ENCODE measurements around the gene CST7.

DNA sequence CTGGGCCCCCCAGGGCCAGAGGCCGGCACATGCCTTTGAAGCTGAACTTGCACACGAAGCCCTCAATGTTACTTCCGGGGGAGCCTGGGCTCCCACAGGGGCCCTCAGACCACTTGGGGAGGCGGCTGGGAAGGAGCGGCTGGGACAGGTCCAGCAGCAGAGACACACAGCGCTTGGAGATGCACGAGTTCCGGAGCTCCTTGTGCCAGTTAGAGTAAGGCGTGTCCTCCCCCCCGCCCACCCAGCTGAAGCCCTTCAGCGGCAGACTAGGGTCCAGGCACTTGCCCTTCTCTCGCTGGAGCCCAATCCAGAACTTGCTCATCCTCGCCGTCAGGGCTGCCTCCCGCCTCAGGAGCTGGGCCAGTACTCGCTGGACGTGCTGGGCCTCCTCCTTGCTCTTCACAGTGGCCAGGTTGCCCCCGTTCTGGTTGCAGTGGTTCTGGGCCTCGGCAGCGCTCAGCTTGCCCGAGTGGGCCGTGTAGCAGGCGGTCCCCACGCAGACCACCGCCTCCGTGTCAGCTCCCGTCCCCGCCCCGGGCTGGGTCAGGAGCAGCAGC lies 442 bp downstream of the CD93 start:
- RAMPAGE, long total RNA = no peak
- RRBS = 97% methylated on average over 2 of the region's 29 CpGs

DNA sequence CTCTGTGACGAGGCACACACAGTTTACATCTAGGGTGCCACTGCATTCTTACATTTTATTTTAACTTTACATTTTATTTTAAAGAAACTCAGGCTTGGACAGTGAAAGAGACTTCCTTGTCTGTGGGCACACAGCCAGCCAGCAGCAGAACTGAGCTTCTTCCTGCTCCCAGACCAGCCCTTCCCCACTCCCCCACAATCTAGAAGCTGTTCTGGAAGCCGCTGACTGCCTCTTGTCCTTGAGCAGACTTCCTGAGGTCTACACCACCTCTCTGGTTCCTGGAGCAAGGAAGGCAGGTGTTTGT lies 27.9 kb upstream of the CD93 start:
- RAMPAGE, long total RNA = no peak
- RRBS = no CpG with 5 or more reads among the region's 2 CpGs

- RAMPAGE, long total RNA = no peak
- RRBS = no CpG with 5 or more reads among the region's 4 CpGs
Measured at GRCh38 chr20:23115582-23116111, 29.5 kb upstream of the CD93 start.

DNA sequence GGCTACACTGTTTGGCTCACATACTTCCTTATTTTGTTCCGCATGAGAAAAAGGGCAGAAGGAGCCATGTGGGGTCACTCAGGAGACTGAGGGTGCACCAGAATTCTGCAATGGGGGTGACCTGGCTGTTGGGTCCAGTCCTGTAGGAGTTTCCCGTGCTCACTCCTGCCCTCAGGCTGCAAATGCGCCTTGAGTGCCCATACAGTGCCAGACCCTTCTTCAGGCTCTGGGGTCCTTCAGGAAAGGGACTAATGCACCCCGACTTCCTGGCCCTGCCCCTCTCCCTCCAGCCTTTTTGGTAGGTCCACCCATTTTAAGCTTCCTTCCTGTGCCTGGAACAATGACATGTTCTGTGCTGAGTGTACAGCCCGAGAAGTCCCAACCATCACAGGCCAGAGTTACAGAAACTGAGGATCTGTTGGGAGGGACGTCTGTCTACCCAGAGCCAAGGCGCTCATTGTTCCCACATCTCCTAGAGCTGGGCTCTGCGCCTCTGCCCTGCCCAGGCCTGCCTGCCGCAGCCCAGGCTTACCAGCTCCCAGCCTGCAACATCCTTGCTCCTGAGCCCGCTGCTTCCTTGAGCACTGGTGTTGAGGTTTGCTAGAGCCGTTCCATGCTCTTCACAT lies 33.5 kb upstream of the CD93 start:
- RAMPAGE, long total RNA = no peak
- RRBS = no CpG with 5 or more reads among the region's 11 CpGs

DNA sequence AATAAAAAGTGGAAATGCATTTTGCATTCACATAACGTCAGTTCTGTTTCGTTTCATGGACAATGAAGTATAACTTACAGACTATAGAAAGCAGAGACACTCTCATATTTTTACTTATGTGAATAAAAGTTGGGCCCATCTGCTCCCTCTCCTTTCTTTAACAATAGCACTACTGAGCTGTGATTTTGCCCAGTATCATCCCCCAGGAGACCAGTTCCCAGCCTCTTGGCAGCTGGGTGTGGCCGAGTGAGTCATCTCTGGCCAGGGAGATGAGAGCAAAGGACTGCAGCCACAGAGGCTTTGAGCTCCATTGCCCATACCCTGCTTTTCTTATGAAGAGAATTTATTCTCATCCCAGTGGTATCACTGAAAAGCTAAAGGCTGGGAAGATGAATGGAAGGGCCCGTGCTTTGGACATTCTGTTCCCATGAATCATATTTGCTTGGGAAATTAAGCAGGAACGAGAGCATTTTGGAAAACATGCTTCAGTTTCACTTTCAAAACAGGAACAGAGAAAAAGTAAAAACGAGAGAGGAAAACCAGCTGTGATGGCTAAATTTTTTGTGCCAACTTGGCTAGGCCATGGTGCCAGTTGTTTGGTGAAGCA lies 14.9 kb downstream of the CST3 start:
- RAMPAGE, long total RNA = no peak
- RRBS = no CpG with 5 or more reads among the region's 6 CpGs

- RAMPAGE, long total RNA = no peak
- RRBS = no CpG with 5 or more reads among the region's 9 CpGs
Measured at GRCh38 chr20:23639418-23640034, 1.8 kb upstream of the CST3 start.

- RAMPAGE, long total RNA = no peak
- RRBS = no CpG with 5 or more reads among the region's 8 CpGs
Measured at GRCh38 chr20:24502082-24502666, 32.7 kb downstream of the SYNDIG1 start.

- RAMPAGE, long total RNA = no peak
- RRBS = no CpG with 5 or more reads among the region's 14 CpGs
Measured at GRCh38 chr20:24745943-24746475, 203.1 kb upstream of the CST7 start.

DNA sequence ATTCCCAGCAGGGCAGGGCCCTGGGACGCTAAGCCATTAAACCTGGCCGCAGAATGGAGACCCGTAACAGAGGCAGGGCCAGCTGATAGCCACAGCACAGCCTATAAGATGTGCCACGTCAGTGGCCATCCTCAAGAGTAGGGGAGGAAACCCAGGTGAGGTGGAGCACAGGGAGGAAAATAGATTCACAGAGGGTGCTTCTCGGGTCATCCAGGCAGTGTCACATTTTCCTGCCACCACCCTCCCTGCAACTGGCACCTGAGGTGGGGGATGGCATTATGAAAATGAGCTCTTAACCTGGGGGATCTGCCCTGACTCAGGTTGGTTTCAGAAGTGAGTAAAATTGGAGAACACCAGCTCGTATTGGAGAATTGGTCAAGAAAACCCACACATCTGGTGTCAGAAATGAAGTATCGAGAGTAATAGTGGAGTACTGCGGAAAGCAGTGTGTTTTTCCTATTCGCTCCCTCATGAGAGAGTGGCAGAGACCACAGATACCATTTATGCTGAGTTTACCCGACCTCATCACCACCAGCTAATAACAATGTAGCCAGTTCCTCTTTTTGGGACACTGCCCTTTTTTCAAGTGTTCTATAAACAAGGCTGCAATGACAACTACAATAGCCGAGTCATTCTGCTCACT lies 106.3 kb upstream of the CST7 start:
- RAMPAGE, long total RNA = no peak
- RRBS = no CpG with 5 or more reads among the region's 11 CpGs

- RAMPAGE, long total RNA = no peak
- RRBS = 92% methylated on average over 3 of the region's 17 CpGs
Measured at GRCh38 chr20:24948842-24949583, at the start of gene CST7. CST7 (plus strand) TSS chr20:24949269.

DNA sequence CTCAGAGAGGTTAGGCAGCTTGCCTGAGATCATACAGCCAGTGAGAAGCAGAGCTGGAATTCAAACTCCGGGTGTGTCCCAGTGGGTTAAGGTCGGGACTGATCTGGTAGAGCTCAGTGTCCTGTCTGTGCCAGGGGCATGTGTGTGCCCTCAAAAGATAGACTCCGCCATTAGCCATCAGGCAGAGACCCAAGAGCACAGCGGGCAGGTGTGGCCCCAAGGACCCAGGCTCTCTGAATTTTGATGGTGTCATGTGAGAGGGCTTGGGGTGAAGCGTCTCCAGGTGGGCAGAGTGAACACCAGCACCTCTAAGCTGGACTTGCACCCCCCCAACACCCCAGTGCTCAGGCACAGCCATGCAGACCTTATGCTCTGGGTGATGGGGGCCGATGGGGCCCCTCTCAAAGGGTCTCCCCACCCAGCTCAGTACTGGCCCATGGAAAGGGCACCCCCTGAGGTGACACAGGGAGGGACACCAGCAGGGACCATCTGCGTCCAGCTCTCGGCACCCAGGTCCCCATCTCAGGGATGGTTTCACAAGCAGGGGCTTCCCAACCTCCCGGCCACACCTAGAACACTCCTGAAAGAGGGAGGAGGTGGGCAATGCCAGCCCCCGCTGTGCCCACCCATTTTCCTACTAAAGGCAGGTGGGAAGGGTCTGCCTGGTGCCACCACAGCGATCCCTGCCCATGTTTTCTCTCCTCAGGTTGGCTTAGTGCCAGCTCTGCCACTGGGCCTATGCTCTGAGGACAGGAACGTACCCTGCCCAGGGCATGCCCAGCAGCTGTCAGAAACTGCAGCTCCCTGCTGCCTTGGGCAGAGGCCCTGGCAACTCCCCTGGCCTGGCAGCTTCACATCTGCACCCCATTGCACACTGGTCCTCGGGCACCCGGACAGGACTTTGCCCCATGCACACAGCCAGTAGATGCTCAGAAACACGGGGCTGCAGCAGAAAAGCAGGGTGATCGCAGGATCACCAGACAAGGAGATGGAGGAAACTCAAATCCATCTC lies 3.5 kb downstream of the CST7 start:
- RAMPAGE, long total RNA = no peak
- RRBS = no CpG with 5 or more reads among the region's 16 CpGs

GRCh38 chr20:25042879-25043503 lies 14.9 kb downstream of the ACSS1 start:
- RAMPAGE, long total RNA = no peak
- RRBS = no CpG with 5 or more reads among the region's 8 CpGs

GRCh38 chr20:25056959-25057720 lies 799 bp downstream of the ACSS1 start:
- RAMPAGE, long total RNA = no peak
- RRBS = 2% methylated on average over 29 of the region's 72 CpGs

DNA sequence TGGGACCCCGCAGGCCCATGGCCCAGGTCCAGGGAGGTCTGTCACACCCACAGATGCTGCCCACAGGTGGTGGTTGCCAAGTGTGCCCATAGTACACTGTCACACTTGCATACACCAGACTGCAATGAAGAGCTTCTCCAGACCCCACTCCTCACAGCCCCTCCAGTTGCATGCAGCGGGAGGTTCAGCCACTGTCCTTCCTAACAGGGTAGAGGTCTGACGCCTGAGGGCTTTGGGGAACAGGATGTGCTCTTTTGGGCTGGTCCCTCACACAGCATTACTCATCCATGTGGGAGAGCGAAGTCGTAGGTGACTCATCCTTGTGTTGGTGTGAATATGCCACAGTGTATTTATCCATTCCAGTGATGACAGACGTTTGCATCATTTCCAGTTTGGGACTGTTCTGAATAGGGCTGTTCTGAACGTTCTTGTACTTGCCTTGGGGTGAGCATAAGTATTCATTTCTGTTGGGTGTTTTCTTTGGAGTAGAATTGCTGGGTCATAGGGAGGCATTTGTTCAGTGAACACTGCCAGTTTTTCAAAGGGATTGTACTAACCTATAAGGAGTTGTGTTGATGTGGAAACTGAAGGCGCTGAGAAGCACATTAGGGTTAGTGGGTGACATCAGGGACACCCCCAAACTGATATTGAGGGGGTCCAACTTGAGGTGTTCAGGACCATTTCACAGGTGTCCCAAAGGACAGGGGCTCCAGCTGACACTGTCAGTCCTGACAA lies 10.1 kb upstream of the PYGB start:
- RAMPAGE, long total RNA = no peak
- RRBS = no CpG with 5 or more reads among the region's 8 CpGs

GRCh38 chr20:25310183-25311245 lies 62.6 kb downstream of the PYGB start:
- RAMPAGE, long total RNA = no peak
- RRBS = 8% methylated on average over 2 of the region's 12 CpGs

- RAMPAGE, long total RNA = no peak
- RRBS = no CpG with 5 or more reads among the region's 7 CpGs
Measured at GRCh38 chr20:25318545-25319046, 70.7 kb downstream of the PYGB start.

GRCh38 chr20:25380916-25381296 lies 9.7 kb downstream of the ABHD12 start:
- RAMPAGE, long total RNA = no peak
- RRBS = 93% methylated on average over 2 of the region's 4 CpGs

DNA sequence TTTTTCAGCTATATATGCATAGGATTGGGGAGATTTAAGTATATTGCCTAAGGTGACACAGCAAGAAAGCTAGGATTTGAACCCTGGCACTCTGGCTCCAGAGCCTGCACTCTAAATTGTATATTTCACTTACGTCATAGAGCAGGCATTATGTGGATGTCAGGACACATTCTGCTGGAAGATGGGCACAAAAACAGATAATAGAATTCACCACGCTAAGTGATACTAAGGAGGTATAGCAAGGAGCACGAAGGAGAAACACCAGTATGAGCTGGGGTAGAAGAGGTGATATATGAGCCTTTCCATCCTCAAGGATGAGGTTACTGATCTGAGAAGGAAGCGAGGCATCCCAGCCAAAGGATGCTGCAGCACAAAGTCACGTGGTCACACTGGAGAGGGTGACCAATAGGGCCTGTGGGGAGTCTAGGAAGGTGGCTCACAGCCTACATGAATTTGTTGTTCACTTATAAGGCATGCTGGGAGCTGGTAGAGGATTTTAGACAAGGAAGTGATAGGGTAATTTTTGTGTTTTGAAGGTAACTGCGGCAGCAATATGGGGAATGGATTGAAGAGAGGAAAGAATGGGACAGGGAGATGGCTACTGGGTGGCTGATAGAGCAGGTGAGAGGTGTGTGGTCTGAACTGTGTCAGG lies 1.4 kb downstream of the GINS1 start:
- RAMPAGE, long total RNA = no peak
- RRBS = no CpG with 5 or more reads among the region's 6 CpGs

DNA sequence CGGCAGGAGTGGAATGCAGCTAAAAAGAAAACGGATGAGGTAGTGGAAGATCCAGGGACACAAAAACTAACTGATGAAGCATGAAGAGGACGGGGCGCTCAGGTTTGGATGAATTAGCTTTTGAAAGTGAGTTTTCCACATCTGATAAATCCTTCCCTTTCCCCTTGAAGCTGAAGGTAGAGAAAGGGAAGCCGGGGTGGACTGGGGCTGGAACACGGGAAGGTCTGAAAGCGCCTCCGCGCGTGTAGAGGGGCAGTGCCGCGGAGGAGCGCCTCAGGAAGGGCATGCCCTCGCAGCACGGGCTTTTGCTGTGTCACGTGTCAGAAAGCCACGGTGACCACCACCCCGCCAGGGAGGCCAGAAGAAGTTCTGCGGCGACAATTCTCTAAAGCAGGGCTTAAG lies 848 bp downstream of the NANP start:
- RAMPAGE, long total RNA = no peak
- RRBS = no CpG with 5 or more reads among the region's 20 CpGs

- RAMPAGE, long total RNA = no peak
- RRBS = no CpG with 5 or more reads among the region's 42 CpGs
Measured at GRCh38 chr20:25865472-25866352, 169.1 kb upstream of the ZNF337 start.

Measured in epithelial cell of proximal tubule (primary cell).